Type B pancreatic cell (in vitro differentiated cells): ENCODE data around the genes GFOD1 and SIRT5.

DNA sequence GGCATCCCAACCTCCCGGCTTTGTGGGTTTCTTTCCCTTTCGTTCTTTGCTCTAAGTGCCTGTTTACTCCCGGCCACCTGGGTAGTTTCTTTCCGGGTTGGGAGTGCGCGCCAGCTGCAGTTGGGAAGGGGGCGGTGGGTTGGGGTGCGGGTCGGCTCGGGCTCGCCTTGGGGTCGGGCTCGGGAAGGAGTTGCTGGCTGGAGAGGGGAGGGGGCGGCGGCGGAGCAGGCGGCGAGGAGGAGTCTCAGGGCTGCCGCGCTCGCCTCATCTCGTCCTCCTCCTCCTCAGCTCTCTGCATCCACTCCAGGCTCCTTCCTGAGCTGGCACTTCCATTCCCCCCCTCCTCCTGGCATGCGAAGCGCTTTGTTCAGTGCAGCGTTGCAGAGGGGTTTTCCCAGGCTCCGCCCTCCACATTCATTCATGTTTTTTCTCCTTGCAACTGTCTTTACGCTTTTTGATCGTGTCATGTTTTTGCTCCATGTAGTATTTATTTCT, 810 bp downstream of the HIVEP1 start:
- PRO-cap = bidirectional peak, plus-strand start at position 84 of the sequence, minus-strand start outside the sequence; bidirectional peak, plus-strand start outside the sequence, minus-strand start at position 294 of the sequence

DNA sequence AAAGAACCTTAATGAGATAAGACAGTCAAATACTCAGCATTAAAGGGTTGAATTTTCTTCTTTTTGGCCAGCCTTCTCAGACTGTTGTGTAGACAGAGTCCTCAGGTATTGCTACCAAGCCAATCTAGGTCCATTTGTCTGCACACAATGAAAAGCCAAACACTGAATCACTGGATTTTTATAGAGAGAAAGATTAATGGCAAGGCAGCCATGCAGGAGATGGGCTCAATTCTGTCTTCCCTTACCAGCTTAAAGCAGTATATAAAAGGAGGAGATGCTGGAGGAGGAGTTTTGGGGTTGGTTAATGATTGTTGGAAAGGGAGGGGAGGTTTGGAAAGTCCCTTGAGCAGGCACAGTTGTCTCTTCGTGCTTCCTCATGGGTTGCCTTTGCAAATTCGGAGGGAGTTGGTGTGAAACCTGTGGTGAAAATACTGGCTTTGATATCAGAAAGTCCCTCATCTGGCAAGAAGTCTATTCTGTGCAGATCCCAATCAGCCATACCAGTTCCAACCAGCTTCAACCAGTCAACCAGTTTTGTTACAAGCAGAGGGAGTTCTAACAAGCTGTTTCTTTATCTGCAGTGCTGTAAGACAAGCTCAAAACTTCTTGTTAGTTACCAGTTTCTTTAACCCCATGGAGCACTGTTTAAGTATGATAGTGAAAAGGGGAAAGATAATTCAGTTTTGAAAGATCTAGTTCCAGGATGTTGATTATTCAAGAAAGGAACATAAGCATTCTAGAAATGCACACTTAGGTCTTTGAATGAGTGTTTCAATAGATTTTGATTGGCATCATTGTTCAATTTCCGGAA, 107.0 kb downstream of the HIVEP1 start:
- PRO-cap = no peak

DNA sequence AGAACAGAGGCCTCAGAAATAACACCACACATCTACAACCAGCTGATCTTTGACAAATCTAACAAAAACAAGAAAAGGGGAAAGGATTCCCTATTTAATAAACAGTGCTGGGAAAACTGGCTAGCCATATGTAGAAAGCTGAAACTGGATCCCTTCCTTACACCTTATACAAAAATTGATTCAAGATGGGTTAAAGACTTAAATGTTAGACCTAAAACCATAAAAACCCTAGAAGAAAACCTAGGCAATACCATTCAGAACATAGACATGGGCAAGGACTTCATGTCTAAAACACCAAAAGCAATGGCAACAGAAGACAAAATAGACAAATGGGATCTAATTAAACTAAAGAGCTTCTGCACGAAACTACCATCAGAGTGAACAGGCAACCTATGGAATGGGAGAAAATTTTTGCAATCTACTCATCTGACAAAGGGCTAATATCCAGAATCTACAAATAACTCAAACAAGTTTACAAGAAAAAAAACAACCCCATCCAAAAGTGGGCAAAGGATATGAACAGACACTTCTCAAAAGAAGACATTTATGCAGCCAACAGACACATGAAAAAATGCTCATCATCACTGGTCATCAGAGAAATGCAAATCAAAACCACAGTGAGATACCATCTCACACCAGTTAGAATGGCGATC, 132.2 kb downstream of the HIVEP1 start:
- PRO-cap = no peak

DNA sequence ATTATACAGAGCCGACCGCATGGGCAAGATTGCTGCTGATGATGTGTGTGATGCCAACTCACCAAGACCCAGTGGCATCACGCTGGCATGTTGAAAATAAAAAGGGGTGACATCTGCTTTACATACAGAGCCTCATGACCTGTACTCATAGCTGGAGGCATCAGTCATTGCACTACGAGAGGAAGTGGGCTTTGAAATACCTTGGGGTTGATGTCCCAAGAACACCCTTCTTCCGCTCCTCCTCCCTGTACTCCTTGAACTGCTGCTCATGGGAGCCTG, 56.6 kb upstream of the EDN1 start:
- PRO-cap = no peak

GRCh38 chr6:12314593-12315206, 24.5 kb downstream of the EDN1 start:
- PRO-cap = no peak

DNA sequence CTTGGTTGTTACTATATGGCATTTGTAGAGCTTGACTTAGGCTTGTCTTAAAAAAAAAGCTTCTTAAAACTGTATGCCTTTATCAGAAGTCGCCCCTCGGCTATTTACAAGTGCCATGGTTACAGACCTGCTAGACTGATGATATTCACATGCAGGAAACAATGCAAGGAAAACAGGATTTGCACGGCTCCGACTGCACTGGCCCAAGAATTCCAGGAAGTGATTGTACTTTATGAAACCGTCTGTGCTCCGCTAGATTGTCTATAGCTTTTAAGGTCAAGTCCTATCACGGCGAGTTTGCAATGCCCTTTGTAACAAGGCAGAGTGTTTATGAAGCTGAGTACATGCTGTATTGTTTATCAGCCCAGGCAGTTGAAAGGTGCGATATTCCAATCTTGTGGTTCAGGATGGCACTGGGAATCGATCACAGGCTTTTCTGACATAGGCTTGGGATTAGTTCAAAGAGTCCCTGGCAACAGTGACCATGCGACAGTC, 131.5 kb upstream of the PHACTR1 start:
- PRO-cap = no peak

GRCh38 chr6:13287146-13287635, 41.1 kb downstream of the TBC1D7 start:
- PRO-cap = no peak

GRCh38 chr6:13364149-13364690, 35.9 kb upstream of the TBC1D7 start:
- PRO-cap = no peak

DNA sequence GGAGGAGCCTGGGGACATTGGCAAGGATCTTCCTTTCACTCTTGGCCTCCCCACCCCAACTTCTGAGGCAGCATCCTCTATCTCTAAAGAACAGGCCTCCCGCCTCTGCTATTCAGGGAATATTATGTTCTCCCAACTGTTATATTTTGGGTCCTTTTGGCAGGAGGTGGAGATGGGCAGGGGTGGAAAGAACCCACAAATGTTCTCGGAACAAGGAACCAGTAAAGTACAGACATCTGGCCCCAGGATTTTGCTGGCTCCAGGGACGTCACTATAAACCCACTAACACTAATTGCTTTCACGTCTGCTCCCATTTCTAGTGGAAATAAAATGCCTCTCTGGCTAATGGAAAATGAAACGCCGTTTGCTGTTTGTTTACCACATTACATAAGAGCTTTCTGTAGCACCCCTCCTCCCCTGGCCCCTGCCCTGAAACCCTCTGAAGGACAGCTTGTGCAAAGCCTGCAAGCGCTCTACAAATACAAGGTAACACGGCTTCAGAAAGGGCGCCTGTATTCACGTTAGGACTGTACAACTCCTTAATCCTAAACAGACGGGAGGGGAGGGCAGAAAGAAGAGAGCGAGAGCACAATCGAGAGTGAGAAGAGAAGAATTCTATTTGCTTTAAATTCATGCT, 77.7 kb upstream of the TBC1D7 start:
- PRO-cap = no peak

GRCh38 chr6:13425856-13426395, 61.5 kb downstream of the GFOD1 start:
- PRO-cap = no peak

DNA sequence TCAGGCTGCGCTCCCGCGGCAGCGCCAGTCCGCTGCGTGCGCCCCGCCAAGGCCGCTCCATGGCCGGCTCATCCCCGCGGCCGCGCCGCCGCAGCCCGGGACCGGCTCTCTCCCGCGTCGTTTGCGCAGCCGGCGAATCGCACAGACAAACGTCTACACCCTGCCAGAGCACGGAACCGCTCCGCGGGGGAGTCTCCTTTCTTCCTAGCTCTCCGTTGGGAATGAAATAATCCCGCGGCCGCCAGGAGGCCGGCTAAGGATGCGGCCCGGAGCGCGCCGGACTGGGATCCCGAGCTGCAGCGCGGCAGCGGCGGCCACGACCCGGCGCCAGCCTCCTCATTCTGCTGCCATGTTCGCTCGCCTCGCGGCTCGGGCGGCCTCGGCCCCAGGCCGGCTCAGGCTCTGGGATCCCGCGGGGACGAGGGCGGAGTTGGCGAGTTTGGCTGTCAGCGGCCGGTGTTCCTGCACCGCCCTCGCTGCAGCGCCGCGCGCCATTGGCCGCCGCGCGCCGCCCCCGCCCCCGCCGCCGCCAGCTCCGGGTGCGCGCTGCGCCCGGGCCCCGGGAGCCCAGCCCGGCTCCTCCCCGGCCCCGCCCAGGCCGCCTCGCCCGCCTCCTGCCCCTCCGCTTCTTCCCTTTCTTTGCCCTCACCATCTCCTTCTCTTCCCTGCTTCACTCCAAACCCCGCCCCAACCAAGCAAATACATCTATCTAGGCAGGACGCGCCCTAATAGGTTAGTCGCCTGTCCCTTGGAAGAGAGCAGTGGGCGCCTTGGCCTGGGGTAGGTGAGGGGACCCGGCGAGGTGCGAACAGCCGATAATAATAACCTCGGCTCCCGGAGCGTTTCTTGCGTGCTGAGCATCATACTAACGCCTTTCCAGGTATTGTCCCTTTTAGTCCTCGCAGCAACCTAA, at the start of gene GFOD1:
Gene GFOD1, minus strand, starts transcription at position 404 of the 913 bp plus-strand sequence.
- PRO-cap = bidirectional peak, plus-strand start at position 339 of the sequence, minus-strand start at position 123 of the sequence; unidirectional peak, minus-strand start at position 404 of the sequence

- PRO-cap = no peak
Observed at GRCh38 chr6:13523770-13524419, 36.5 kb upstream of the GFOD1 start.

DNA sequence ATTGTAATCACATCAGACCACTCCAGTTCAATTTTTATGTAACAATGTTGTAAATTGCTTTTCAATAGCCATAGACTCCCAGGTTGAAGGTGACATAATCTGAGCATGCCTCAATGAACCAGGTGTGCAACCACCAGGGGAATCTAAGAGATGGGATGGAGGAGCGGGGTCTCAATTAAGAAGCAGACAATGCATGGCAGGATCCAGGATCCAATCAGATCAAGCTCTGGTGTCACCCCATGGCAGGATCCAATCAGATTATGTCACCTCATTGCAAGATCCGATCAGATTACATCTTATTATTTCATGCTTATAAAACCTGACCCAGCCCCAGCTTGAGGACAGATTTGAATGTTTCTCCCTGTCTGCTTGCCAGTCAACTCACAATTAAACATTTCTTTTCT, 14.5 kb upstream of the SIRT5 start:
- PRO-cap = no peak

GRCh38 chr6:13574023-13574855, at the start of gene SIRT5:
Gene SIRT5 (plus strand): TSS chr6:13574601.
- PRO-cap = bidirectional peak, plus-strand start at chr6:13574601, minus-strand start at chr6:13574316

GRCh38 chr6:13611738-13612419, 3.3 kb upstream of the NOL7 start:
- PRO-cap = no peak

GRCh38 chr6:13620660-13621601, 5.8 kb downstream of the NOL7 start:
- PRO-cap = no peak

- PRO-cap = no peak
Observed at GRCh38 chr6:13766049-13766856, 48.1 kb downstream of the MCUR1 start.

DNA sequence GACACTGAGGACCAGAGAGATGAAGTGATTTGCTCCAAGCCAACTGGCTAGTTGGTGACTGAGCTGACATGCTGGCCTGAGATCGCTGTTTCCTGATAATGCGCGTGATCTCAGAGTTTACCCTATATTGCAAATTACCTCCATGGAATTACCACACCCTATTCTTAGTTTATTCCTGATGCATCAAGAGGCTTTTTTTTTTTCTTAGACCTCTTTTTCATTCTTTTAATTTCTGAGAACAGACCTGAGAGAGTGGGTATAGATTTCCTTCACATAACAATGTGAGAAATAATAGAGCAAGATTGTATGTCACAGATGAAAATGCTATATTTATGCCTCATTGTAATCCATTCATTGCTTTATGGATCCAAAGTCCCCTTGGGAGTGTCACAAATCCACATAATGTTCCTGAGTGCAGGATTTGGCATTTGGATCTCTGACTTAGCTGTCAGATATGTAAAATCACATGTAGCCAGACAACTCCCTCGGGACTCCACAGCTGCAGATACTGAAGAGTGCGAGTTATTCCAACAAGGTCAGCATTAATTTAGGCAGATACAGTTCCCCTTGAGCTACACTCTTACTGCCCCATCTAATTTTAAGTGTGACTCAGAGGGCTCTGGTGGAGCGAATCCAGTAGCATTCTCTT, 433.1 kb downstream of the CD83 start:
- PRO-cap = no peak

- PRO-cap = no peak
Observed at GRCh38 chr6:14656302-14656714, 538.7 kb downstream of the CD83 start.

GRCh38 chr6:14712785-14713475, 532.9 kb upstream of the JARID2 start:
- PRO-cap = no peak